SJCRH30 (cell line): ENCODE measurements around a stretch of chr14.

- RAMPAGE, long total RNA = no peak
Measured at GRCh38 chr14:91511175-91511562, 1.1 kb upstream of the PPP4R3A start.

- RAMPAGE, long total RNA = no peak
Measured at GRCh38 chr14:91831401-91831827, 35.9 kb downstream of the TC2N start.

GRCh38 chr14:91834539-91835256 is 32.6 kb downstream of the TC2N start:
- RAMPAGE, long total RNA = no peak

GRCh38 chr14:92155025-92155564 is 33.3 kb downstream of the CPSF2 start:
- RAMPAGE, long total RNA = no peak

DNA sequence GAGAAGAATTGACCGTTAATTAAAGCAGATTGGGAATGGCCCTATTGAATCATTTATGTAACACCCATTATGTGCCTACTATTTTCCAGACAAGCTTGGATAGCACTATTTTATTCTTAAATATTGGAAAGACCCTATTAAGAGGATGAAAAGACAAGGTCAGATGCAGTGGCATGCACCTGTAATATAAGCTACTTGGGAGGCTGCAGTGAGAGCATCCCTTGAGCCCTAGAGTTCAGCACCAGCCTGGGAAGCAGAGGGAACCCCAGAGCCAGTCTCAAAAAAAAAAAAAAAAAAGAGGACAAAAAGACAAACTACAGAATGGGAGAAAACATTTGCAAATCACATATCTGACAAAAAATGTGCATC is 92.3 kb downstream of the RIN3 start:
- RAMPAGE, long total RNA = no peak

DNA sequence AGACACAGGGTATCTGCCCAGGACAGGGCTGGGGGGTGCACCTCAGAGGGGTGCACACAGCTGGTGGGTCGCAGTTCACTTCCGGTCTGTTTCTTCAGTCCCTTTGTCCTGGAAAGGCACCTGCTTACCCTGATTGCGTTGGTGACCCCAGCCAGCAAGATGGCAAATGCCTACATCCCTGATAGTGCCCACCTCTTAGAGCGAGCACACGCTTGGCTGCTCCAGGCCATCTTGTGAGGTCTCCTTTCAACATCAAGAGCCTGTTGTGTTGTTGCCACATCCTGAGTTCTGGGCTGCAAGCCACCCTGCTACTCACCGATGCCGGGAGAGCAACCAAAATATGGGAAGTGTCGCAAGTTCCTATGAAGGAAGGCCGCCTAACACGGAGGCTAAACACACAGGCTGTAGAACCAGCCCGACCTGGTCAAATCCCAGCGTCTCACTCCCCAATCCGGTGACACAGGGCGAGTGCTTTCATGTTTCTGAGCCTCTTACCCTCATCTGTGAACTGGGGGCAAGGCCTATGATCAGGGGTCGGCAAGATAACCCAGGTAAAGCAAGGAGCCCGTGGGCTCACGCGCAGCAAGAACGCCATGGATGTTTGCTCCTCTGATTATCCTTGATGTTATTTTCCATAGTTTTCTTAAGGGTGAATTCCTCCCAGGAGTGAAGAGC is 98.4 kb downstream of the LGMN start:
- RAMPAGE, long total RNA = no peak

DNA sequence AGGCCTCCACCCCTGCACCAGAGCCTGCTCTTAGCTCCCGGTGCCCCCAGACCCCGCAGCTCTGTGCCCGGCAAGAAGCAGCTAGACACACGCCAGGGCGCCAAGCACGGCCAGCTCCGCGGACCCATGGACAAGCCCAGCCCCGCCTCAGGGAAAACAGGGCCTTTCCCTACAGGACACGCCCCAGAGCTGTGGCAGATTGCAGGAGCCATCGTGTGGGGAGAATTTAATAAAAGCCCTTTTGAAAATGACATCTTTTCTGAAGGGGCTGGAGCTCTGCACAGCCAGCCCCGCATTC is 59.7 kb downstream of the LGMN start:
- RAMPAGE, long total RNA = no peak

DNA sequence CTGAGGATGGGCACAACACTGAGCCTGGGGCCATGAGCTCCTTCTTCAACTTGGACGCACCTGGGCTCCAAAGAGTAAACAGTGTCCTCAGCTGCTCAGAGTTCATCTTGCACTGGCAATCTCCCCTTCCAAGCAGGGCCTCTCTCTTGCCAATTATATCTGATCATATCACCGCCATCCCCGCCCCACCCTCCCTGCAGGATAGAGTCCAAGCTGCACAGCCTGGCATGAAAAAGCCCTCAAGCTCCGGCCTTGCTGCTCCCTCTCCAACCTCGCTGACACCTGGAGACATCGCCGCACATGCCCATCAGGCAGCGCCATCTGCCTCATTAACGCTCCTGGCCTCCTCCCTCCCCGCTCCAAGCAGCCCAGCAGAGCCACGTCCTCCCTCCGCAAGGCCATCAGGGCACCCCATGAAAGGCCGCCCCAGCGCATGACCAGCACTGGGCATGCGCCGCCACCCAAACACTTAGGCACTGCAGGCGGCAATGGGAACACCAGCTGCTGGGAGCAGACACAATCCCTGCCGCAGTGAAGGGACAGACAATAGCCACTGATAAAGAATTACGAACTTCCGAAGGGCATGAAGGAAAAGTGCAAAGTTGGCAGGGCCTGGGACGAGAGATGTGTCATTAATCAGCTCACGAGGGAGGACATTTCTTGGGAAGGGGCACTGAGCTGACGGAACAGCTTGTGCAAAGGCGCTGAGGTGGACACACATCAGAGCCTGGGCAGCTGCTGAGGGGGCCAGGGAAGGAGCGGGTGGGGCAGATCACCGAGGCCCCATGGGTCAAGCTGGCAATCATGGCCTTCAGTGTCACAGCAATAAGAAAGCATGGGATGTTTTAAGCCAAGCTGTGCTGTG is 89.0 kb downstream of the CHGA start:
- RAMPAGE, long total RNA = no peak

GRCh38 chr14:93036269-93036783 is 79.4 kb downstream of the ITPK1 start:
- RAMPAGE, long total RNA = no peak

DNA sequence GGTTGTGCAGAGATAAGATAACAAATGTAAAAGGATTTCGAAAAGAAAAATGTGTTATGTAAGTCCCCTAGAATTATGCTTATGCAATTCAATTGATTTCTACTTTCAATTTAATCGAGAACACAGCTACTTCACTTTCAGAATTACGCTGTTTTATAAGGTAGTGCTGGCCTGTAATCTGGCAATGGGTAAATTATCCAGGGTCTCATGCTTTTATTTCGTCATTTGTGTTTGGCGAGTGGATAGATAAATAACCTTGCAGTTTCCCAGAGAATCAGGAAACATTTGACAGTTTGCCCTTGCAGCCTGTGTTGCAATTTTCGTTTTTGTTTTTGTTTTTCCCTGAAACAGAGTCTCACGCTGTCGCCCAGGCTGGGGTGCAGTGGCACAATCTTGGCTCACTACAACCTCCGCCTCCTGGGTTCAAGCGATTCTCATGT is 33.6 kb downstream of the MOAP1 start:
- RAMPAGE, long total RNA = no peak

- RAMPAGE, long total RNA = no peak
Measured at GRCh38 chr14:93185420-93185898, 342 bp downstream of the LYSET start.

DNA sequence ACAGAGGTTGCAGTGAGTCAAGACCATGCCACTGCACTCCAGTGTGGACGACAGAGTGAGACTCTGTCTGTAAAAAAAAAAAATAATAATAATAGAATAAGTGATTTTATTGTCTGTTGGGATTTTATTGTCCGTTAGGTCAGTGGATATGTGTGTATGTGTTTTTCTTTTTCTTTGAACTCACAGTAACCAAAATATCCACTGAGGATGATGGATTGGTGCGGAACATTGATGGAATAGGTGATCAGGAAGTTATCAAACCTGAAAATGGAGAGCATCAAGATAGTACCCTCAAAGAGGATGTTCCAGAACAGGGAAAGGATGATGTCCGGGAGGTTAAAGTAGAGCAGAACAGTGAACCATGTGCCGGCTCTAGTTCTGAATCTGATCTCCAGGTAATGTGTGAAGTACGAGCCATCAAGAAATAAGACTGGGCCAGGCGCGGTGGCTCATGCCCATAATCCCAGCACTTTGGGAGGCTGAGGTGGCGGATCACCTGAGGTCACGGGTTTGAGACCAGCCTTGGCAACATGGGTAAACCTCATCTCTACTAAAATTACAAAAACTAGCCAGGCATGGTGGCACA is 11.4 kb downstream of the UBR7 start:
- RAMPAGE, long total RNA = no peak

- RAMPAGE, long total RNA = no peak
Measured at GRCh38 chr14:93294178-93294708, 38.6 kb downstream of the BTBD7 start.

- RAMPAGE, long total RNA = no peak
Measured at GRCh38 chr14:93309129-93309752, 23.6 kb downstream of the BTBD7 start.

DNA sequence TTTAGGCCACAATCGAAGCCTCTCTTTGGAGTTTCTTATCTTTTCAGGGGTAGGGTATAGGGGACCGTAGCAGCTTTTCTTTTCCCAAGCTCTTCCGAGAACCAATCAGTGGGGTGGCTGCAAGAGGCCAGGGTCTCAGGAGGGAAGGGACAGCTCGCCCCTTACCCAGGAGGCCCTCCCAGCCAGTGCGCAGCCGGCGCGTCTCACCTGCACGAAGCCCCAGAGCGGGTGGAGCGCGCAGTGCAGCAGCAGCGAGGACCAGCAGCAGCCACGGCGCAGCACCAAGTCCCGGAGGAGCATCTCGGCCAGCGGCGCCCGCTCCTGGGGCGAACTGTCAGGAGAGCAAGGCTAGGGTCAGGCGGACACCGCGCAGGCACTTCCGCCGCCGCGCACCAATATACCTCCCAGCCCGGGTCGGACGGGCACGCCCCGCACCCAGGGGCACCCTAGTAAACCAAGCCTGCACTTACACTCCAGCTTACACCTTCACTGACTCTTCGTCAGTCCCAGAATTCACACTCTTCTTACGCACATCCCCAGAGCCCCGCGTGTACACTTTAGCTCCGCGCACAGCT is 779 bp downstream of the PRIMA1 start:
- RAMPAGE, long total RNA = no peak

- RAMPAGE, long total RNA = no peak
Measured at GRCh38 chr14:94041796-94042488, 15.8 kb downstream of the OTUB2 start.

DNA sequence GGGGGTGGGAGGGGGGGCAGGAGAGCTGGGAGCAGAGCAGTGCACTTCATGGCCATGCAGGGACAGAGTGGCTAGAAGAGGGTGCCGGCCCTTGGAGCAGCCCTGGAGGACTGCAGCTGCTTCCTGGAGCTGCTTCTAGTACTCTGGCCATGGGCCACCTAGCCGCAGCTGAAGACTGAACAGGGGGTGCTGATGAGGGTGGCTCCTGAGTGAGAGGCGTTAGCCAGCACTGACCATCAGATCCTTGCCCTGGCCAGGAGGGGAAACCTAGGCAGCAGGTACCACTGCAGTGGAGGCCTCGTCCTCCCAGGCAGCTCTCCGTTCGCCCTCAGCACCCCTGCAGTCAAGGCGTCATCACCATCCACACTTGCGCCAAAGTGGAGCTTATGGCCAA is 16.3 kb downstream of the OTUB2 start:
- RAMPAGE, long total RNA = no peak

DNA sequence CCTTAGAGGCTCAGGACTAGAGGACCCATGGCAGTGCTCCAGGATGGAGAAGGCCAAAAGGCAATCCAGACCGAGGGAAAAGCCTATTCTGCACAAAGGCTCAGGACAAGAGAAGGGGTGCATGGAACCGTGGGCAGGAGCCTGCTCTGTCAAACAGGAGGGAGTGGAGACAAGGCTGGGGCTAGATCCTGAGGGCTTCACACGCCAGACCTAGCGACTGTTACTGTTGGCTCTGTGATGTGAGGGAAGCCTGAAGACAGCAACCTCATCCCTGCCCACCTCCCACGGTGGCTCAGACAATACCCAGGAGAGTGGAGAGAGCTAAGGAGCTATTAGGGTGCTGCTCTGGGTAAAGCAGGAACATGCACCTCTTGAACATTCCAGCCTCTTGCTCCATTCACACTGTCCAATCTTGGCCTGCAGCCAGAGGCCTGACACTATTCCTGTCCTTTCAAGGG is 24.2 kb downstream of the OTUB2 start:
- RAMPAGE, long total RNA = no peak

DNA sequence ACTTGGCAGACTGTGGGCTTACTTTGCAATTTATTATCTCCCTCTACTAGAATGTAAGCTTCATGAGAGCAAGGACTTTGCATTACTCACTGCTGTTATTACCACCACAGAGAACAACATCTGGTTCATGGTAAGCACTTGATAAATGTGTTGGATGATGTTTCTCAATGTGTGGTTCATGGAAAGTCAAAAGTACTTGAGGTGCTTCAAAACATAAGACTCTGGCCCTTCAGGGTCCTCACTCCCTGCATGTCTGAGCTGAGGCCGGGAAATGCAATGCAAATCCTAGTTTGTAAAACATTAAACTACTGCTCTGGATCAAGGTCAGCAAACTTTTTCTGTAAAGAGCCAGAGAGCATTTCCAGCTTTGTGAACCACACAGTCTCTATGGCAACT is 22.5 kb downstream of the DDX24 start:
- RAMPAGE, long total RNA = no peak

- RAMPAGE, long total RNA = no peak
Measured at GRCh38 chr14:94066084-94066860, 14.7 kb downstream of the DDX24 start.